Aortic smooth muscle cell (primary cell): Measurements from ENCODE around the genes CYP3A5, TAF6 and CNPY4.

DNA sequence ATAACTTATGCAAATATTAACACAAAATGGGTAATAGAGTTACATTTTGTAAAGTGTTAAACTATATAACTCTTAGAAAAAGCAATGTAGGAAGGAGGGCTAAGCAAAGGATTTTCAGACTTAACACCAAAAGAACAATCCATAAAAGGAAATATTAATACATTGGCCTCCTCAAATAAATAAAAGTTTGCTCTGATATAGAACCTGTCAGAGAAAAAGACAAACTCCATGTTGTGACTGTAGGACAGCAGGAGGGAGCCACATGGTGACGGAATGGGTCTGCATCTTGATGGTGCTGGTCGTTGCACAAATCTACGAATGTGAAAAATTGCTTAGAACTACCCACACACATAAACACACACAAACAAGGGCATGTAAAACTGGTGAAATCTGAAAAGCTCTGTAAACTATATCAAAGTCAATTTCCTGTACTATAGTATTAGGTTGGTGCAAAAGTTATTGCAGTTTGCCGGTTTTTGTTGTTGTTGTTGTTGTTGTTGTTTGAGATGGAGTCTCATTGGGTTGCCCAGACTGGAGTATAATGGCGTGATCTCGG, 8.2 kb downstream of the CYP3A5 start:
- RRBS, result no CpG with 5 or more reads among the region's 6 CpGs

- RRBS, result no CpG with 5 or more reads among the region's 4 CpGs
Measured at GRCh38 chr7:99679806-99680228, at the start of gene CYP3A5. TSS of gene CYP3A5 (minus strand) at chr7:99679996.

DNA sequence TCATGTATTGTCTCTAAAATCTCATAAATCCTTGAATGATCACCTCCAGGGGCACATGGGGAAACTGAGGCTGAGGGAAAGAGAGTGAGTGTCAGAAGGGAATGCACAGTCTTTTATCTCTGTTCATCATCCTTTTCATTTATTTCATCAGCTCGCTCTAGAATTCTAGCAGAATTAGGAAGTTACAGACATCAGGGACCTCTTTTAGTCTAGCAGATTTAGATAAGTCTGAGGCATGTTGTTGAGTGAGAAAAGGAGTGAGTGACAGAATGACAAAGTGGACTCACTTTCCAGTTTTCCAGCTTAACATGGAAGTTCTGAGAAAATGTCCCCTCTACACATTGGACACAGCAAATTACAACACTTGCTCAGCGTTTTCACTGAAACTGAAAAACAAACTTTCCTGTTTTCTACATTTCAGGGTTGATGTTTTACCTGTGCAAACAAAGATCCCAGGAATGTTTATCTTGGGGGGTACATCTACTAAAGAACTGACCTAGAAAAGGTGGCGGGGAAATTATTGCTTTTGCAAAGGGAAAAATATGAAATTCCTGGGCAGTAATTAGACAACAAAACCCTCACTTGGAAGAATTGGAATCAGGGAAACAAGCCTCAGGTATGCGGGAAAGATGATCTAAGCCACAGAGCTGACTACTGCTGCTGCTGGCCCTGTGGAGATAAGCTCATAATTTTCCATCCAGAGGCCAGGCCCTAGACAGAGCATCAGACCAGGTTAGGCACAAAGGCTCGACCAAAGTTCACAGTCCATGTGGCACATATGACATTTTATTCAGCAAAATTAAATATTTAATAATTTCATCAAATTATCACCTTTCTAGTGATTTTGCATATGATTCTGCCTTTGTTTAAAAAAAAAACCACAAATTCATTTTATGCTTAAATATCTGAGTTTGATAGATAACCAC, 14.6 kb upstream of the CYP3A5 start:
- RRBS, result no CpG with 5 or more reads among the region's 5 CpGs

GRCh38 chr7:99695079-99695549, 15.3 kb upstream of the CYP3A5 start:
- RRBS, result no CpG with 5 or more reads among the region's 2 CpGs

GRCh38 chr7:99780464-99781380, 3.3 kb downstream of the CYP3A4 start:
- RRBS, result no CpG with 5 or more reads among the region's 5 CpGs

GRCh38 chr7:99787127-99787509, 3.1 kb upstream of the CYP3A4 start:
- RRBS, result no CpG with 5 or more reads among the region's 4 CpGs

DNA sequence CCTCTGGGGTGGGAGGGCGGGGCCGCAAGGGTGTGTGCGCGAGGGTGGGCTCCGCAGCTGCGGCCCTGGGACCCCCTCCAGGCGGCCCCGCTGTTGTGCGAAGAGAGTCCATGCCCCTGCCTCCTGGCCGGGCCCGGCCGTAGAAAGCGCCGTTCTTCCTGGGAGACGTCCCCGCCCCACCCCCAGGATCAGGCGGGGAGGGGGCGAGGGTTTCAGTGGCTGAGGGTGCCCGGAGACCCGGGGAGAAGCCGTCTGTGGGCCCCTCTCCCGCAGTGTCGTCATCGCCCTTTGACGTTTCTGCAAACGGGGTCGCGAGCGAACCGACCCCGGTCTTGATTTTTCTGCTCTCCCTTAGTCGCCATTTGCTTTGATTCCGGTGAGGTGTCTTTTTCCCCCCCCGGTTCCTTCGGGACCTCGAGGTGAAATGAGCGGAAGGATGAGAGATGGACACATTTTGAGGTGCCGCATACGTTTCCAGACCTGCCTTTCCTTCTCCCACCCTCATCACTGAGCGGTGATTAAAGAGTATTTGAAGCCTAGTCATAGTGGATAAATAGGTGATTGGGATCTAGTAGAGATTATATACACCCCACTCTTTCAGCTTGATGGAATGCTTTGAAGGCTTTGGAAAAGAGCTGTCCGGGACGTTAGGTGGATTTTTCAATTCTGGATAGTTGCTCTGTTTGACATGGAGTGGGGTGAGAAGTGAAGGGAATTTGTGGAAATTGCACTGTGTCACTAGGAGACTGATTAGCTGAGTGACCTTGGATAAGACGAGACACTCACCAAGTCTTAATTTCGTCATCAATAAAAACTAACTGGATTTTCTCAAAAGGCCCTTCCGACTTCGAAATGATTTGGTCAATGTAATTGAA, 585 bp downstream of the ZKSCAN1 start:
- RRBS, result 2% methylated on average over 9 of the region's 46 CpGs

DNA sequence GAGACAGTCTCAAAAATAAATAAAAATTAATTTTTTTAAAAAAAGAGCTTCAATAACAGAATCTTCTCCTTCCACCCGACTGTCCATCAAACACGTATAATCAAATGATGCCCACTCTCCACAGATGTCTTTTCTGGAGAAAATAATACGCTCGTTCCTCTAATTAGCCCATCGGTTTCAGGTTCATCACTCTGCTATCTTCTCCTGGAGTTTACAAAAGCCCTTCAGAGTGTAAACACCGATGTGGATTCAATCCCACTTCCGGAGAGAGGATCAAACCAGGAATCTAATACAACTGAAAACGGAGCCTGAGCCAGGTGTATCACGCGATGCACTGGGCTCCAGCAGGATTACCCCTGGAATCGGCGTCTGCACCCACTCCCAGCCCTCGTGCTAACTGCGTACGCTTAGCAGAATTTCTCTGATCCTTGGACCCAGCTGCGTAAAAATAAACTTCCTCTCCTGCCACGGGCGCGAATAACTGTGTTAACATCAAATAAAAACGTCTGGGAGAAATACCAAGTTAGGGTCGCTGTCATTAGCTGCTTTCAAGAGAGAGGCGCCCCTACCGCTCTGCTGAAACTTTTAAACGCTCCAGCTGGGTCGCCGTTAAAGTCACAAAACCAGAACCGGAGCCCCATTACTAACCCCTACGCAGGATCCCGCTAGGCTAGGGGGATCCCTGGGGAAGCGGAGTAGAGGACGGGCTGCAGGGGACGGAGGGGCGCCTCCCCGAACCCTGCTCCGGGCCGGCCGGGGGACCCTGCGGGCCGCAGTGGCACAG, 548 bp downstream of the ZNF3 start:
- RRBS, result 2% methylated on average over 10 of the region's 39 CpGs

- RRBS, result no CpG with 5 or more reads among the region's 17 CpGs
Measured at GRCh38 chr7:100088214-100088802, 461 bp upstream of the COPS6 start.

- RRBS, result 13% methylated on average over 5 of the region's 18 CpGs
Measured at GRCh38 chr7:100118774-100119160, 391 bp downstream of the TAF6 start.

DNA sequence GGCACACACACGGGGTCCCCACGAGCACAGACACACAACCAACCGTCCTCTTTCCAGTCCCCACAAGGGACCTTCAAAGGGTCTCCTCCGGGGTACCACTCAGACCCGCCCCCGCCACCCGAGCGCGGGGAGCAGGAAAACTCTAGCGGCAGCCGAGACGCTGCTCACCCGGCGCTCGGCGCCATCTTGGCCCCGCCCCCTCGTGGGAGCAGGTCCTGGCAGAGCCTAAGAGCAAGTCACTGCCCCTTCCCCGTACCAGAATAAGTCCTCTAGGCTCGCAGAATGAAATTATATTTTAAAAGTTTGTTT, at the start of gene TAF6:
Gene TAF6 (minus strand): TSS at position 198 of the 309 bp plus-strand sequence.
- RRBS, result 2% methylated on average over 8 of the region's 20 CpGs

- RRBS, result 3% methylated on average over 2 of the region's 44 CpGs
Measured at GRCh38 chr7:100119470-100120694, at the start of gene CNPY4. TSS of gene CNPY4 (plus strand) at chr7:100119634.

GRCh38 chr7:100130682-100131426, 4.1 kb downstream of the MBLAC1 start:
- RRBS, result 2% methylated on average over 10 of the region's 23 CpGs

DNA sequence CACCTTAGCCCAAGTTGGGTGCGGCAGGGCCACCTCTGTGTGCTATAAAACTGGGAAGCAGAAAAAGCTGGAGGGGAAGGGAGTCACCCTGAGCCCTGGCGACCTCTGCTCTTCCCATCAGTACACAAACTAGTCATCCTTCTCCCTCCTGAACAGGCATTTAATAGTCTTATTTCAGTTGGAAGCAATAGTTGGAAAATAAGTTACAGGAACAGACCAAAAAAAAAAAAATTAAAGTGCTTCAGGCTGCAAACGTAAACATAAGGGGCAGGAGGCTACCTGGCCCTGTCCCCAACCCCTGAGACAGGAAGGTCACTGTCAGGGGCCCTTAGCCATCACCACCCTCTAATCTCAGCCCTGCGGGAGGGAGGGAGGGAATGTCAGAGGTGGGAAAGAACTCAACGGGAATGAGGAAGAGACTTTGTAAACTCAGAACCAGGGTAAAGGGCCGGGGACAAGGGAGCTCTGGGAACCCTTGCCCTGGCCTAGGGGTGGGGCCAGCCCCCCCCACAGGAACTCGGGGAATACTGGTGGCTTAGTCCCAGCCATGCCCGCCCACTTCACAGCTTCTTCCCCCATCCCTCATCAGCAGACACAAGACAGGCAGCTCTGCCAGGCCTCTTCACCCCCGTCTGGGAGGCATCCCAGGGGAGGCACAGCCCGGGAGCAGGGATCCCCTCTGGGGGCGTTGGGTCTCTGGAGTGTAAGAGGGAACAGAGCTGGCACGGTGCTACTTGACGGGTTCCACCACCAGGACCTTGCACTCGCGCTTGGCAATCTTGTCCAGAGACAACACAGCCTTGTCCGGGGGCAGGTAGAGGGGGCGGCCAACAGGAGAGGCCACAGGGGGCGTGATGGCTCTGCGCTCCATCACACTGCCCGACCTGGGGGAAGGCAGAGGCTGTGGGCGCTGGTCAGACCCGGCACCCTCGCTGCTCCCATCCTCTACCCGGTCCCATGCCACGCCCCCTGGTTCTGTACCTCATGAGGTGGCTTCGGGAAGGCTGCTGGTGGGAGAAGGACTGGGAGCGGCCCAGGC, 3.9 kb downstream of the TRAPPC14 start:
- RRBS, result 83% methylated on average over 2 of the region's 27 CpGs

DNA sequence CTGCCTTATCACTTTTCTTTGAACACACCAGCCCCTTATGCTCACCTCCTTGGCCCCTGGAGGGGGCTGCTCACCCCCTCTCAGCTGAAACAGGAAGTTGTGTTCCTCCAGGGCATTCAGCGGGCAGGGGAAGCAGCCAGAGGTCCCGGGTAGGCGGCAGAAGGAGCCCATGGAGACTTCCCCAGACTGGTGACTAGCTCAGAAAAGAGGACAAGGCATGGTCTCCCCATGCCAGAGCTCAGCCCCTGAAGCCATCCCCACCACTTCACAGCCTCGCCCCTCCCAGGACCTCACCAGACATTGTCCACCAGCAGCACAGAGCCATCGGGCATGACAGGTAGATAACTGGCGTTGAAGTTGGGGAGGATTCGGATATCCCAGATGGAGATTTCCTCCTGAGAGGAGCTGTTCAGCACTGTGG, 1.7 kb downstream of the TRAPPC14 start:
- RRBS, result no CpG with 5 or more reads among the region's 7 CpGs

DNA sequence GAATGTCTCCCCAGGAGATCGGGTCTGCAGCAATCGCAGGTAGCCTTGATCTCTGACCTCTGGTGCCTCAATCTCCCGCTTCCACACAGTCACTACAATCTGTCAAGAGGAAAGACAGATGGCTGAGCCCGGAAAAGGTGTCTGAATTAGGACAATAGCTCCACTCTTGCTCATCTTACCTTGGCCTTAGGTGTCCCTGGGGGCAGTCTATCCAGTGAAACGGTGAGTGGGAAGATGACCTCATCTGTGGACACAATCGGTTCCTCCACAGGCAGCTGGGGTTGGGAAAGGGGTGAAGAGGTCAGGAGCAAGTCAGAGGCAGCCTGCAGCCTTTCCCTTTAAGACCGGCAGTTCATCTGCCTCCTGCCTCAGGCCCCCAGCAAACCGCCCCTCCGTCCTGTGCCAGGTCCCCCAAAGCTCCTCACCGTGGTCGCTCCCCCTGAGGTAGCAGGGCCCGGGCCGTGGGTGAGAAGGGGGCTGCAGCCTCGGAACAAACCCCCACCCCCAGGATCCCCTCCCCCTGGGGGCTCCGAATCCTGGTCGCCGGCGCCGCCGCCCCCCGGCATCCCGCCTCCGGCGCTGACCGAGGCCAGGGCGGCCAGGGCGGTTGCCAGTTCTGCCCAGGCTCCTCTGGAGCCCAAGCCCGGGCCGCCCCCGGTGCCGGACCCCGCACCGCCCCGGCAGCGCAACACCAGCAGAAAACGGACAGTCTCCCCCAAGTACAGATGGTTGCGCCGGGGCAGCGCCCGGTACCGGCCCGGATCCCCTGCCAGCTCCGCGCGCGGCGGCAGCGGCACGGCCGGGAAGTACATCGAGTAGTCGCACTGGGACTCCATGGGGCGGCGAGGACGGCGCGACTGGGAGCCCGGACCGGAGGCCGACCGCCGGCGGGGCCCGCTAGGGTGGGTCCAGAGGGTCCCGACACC, 596 bp downstream of the TRAPPC14 start:
- RRBS, result 2% methylated on average over 41 of the region's 65 CpGs

- RRBS, result no CpG with 5 or more reads among the region's 15 CpGs
Measured at GRCh38 chr7:100367005-100367997, 6.0 kb upstream of the PILRA start.

GRCh38 chr7:100371562-100372254, 1.6 kb upstream of the PILRA start:
- RRBS, result no CpG with 5 or more reads among the region's 8 CpGs

- RRBS, result 62% methylated on average over 4 of the region's 13 CpGs
Measured at GRCh38 chr7:100397112-100398003, 24.1 kb downstream of the PILRA start.

DNA sequence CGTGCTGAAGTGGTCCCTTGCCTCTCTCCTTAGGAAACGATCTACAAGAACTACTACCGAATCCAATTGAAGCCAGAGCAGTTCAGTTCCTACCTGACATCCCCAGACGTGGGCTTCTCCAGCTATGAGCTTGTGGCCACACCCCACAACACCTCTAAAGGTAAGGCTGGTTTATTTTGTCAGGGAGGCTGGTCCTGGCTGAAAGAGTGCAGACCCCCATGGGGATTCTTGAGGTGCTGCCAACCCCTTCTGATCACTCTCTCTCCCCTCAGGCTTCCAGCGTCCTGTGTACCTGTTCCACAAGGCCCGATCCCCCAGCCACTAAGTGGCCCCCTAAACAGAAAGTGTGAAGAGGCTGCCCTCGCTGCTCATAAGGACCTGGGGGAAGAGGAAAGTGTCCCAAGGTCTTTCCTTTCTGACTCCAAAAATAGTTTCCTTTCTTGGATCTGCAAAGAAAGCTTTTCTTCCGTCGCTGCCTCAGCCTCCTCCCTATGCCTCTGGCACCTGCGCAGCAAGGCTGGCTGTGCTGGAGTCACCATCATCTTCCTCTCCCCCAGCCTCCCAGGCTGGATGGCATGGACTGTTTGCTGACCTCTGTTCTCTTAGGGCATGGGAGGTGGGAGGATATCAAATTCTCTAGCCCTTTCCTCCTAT, 2.9 kb downstream of the PPP1R35 start:
- RRBS, result no CpG with 5 or more reads among the region's 10 CpGs